ENCODE data around the gene UCHL1.

GRCh38 chr4:40840952-40841441 is 91.2 kb downstream of the NSUN7 start:
- PRO-cap, result no peak

DNA sequence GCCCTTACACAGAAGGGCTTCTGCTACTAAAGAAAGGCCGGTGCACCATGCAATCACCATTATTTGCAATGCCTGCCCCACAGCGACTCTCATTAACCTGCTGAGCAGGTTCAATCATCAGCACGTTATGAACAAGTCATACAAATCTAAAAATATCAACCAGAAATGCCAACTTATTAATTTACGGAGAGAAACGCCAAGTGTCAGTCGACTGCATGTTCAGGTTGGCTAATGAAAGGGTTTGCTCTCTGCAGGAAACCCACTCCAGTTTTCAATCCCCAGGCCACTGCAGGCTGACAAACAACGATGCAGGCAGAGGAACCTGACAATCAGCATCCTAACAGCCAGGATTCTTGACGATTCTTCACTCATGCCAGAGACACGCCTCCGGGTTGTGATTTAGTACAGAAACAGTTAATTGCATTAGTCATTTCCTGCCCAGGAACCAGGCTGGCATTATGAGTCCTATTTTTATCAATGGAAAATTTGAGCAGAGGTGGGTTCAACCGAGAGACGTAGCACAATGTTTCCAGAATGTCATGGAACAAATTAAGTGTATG is 159.4 kb downstream of the NSUN7 start:
- PRO-cap, result no peak

DNA sequence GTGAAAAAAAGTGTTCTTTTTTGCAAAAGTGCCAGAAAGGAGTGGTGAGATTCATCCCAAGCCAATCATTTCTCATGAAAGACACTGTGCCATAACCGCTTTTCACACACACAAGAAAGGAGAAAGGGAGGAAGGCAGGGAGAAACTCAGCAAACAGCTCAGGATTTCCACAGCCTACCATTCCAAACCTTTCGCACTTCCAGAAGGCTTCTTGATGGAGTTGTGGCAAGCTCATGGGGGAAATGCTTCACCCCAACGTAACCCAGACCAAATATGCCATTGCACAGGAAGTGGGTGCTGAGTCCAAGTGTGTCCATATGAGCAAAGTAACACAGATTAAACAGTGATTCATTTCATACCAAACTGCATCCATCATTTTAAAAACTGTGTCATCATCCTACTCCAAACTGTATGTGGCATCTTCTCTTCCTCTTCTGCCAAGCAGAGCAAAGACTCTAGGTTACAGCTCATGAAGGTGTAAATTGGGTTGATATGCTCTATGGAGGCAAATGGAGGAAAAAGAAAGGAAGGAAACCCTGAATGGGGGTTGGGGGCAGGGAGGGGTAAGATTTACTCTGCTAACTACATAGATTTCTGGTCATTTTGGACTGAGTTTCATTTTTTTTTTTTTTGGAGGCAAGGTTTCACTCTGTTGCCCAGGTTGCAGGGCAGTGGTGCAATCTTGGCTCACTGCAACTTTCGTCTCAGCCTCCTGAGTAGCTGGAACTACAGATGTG is 223.8 kb downstream of the APBB2 start:
- PRO-cap, result no peak

DNA sequence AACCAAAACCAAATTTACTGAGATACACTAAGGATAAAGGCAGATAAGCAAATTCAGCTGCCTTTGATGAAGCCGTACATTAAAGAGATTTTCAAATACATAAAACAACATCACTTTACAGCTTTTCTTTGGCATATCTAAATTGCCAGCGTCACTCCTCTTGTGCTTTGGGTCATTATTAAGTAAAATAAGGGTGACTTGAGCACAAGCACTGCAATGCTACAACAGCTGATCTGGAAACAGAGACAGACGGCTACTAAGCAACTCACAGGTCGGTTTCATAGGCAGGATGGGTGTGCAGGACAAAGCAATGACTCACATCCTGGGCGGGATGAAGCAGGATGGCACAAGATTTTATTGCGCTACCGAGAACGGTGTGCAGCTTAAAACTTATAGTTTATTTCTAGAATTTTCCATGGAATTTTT is 215.7 kb downstream of the APBB2 start:
- PRO-cap, result no peak

DNA sequence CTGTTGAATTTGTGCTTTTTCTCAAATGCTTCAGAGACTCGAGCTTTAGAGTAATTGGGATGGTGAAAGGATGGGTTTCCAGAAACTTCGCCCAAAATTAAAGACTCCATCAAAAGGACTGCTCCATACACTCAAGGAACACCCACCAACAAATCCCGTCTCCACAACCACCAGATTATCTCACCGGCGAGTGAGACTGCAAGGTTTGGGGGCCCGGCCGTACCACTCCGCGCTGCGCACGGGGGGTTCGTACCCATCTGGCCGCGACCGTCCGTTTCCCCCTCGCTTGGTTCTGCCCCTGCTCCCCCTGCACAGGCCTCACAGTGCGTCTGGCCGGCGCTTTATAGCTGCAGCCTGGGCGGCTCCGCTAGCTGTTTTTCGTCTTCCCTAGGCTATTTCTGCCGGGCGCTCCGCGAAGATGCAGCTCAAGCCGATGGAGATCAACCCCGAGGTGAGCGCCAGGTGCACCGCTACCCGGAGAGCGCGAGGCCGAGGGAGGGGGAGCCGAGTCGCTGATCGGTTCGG is at the start of gene UCHL1:
Gene UCHL1, plus strand, starts transcription at position 370 of the 525 bp plus-strand sequence.
- PRO-cap, result no peak

DNA sequence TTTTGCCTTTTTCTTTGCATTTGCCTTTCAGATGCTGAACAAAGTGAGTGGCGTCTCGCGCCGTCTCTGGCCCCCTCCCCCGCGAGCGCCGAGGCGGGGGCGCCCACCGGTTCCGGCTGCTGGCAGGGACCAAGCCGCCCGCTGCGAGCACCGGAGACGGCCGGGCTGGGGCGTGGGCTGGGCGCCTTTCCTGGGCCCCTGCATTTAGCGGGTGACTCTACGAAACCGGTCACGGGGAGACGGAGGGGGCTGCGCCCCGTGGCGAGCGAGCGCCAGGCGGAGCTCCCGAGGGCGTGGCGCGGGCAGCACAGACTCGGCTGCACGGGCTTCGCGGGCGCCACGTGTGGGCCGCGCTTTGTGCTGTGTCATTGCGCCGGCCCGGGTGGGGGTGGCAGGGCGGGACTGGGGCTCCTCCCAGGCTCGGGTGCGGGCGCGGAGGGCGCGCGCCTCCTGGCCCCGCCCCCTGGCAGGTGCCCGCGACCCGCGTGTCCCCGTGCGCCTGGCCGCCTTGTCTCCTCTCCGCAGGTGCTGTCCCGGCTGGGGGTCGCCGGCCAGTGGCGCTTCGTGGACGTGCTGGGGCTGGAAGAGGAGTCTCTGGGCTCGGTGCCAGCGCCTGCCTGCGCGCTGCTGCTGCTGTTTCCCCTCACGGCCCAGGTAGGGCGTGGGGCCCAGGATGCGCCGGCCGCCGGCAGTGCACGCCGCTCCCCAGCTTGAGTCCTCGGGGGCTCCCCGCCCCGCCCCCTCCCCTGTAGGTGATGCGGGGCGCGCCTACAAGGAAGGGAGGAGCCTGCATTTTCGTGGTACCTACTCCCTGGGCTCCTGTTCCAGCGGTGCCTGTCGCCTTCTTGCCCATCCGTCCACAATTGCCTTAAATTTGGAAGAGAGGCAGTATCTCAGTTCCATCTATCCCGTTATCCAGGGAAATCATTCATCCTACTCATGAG is 628 bp downstream of the UCHL1 start:
- PRO-cap, result no peak

DNA sequence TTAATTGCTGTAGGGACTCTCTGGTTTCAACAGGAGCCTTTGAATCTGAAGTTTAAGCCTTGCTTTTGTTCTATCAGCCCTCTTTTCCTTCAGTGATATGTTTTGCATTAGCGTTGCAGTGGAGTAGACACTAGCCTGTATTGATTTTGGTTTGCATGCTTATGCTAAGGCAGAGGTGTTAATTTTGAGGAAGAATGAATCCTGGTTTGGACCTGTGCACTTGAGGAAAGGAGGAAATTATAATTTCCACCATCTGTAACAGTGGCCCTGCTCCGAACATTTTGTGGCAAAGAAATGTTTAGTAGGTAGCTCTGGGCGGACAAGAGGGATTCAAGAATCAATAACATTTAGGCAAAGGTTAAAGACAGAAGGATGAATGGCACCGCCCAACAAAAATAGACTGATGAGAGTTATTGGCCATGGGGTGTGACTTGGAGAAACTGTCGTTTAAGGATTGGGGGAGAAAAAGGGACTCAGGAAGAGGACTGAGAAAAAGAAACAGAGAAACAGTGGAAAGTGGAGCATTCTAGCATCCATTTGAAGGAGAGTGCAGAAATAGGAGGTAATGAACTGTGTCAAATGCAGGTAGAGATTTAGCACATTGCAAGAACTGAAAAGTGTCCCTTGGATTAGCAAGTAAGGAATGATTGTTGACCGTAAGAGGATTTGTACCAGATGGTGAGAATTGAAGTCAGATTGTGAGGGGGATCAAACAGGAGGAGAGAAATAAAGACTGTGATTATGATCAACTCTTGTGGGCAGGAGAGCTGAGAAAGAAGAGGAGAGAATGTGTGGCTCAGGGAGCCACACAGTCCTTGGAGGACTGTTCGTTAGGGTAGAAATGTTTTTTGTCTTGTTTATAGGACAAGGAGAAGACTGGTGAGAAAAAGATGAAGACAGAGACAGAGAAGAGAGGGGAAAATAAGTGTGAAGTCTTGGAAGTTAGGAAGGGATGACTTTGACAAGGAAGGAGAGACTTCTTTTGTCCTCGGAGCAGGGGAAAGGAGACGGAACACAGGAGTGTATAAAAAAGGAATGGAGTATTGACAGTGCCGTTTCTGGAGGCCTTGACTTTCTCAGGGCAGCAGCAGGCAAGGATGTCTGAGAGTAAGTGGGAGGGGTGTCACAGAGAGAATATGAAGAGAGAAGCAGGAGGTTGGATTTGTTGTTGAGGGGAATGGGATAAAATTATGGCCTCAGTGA is 32.8 kb downstream of the LIMCH1 start:
- PRO-cap, result no peak

GRCh38 chr4:41656331-41657012 is 92.1 kb downstream of the PHOX2B start:
- PRO-cap, result no peak

DNA sequence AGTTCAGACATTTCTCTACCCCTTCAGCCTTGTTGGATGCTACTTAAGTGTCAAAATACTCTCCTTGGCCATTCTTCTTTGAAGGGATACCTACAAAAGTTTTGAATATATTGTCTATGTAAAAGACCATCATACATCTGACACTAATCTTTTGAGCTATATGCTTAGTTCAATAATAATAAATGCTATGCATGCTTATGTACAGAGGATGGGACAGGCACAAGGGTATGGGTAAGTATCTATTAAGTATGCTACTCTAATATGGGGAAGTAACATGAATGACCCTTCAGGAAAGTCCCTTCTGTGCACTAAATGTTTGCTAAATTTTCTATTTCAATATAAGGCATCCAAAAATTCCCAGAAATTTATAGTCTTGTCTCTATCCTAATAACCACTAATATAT is 19.1 kb downstream of the ATP8A1 start:
- PRO-cap, result no peak

GRCh38 chr4:44447216-44448432 is 985 bp downstream of the KCTD8 start:
- PRO-cap, result no peak

- PRO-cap, result no peak
These were observed 38.6 kb upstream of the GNPDA2 start for GRCh38 chr4:44765023-44765258.

DNA sequence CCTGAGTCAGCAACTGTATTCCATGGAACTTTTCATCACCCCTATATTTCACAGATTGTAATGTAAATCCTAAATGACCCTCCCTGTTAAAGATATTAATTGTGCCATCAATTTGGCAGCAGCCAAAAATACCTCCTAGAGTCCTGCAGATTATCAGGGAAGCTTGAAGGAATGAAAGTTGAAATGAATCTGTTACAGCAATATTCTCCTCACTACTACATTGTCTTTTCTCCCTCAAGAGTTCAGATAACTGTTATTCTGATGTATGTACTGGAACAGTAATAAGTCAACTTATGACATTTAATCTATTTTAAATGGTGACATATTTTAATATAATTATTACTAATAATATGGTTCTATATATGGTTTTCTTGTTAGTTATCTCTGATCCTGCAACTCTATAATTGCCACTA is 16.7 kb downstream of the GABRA2 start:
- PRO-cap, result no peak

DNA sequence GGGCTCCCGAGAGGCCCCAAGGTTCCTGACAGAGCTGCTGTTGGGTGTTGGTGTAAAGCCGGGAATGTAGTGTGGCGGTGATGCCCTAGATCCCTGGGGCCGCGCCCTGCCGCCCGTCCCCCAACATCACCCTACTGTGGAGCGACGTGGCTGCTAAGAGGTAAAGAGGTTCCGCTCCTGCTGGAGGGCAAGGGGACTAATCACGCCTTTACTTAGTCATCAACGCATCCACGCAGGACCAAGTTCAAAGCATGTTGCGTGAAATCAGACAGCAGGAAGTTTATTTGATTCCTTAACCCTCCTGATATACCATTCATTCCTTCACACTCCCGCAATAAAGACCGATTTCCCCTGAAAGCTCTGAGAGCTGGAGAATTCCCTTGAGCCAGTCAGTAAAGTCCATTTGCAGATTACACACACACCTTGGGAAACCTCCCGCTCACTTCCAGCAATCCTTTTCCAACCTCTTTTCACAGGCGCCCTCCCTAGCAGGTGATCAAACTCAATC is 535 bp upstream of the GABRA2 start:
- PRO-cap, result no peak

DNA sequence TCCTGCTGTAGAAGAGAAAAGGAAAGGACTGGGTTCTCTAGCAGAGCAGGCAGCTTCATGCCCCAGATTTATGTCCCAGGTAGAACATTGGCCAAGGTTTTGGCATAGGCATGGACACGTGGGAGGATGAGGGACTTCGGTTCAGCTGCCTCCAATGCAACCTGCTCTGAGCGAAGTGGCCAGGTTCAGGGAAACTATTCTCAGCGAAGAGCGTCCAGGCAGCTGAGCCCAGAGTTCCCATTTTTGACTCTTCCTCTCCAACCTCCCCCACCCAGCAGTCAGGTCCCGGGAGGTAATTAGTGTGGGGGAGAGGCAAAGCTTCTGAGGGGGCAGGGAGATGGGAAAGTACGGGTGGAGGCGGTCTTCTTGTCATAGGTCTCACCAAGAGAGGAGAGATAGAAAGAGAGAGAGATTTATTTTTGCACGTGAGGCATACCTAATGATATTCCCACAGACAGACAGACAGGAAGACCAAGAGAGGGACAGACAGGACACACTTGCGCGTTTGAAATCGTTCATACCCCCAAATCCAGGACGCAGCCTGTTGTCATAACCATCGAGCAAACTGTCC is 989 bp downstream of the GABRA4 start:
- PRO-cap, result no peak

DNA sequence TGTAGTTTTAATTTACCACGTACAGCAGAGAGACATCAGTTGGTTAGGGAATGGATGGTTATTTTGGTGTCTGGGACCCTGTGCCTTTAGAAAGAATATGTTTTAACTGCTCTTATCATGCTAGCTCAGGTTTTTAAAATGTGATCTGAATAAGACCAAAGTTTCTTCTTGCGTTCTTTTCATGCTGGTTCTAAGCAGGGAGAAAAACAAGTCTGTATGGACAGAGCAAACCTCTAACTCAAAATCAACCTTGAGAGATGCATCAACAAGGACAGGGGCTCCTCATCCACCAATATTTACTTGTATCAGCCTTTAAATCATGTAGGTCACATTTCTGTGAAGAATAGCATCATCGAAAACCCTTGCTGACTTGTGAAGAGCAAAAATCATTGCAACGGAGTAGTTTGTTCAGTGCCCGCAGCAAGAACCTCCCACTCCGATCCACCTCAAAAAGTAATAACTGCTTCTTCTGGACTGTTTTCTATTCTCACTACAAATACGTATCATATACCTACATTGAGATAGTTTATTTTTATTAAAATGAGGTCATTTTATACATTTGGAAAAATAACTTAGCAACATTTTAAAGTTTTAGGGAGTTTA is 1.2 kb downstream of the ATP10D start:
- PRO-cap, result no peak

DNA sequence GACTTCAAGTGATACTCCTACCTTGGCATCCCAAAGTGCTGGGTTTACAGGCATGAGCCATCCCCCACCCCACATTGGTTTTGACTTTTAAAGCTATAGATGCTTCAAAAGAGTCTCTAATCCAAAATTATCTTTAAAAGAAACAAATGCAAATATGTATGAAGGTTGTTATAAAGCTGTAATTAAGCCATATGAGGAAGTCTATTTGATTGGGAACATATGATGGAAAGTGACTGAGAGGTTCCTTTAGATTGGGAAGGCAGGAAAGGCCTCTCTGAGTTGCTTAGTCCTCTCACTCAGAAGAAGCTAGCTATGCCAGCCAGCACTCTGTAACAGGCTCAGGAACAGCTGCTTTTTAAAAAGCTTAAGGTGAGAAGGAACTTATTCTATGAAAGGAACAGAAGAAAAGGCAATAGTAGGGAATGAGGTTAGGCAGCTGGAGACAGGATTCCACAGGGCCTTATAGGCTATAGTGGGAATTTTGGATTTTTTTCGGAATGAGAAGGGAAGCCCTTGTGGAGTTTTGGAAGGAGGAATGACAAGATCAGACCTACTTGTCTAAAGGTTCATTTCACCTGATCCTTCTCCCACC is 2.8 kb downstream of the NIPAL1 start:
- PRO-cap, result no peak

- PRO-cap, result bidirectional peak, plus-strand start at chr4:48058911, minus-strand start at chr4:48058737
These were observed 42.0 kb downstream of the NIPAL1 start for GRCh38 chr4:48058450-48059112.

GRCh38 chr4:48337702-48338197 is 3.6 kb upstream of the SLAIN2 start:
- PRO-cap, result no peak

DNA sequence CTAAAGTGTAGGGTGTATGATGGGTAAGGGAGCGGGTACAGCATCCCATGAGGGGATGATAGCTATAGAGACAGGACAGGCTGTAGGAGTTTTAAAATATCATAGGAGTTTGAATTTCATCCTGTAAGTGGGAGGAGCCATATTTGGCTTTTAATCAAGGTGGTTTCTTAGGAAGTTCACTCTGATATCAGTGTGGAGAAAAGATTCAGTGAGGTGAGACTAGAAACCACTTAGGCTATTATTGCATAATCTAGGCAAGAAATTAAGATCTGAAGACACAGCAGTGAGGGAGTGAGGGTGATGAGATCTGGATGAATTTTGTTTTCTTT is 48.4 kb downstream of the SLAIN2 start:
- PRO-cap, result no peak

- PRO-cap, result no peak
These were observed 60.5 kb downstream of the ZAR1 start for GRCh38 chr4:48550656-48550857.